Endothelial cell (in vitro differentiated cells): ENCODE results near the genes DEFB132 and SOX12.

DNA sequence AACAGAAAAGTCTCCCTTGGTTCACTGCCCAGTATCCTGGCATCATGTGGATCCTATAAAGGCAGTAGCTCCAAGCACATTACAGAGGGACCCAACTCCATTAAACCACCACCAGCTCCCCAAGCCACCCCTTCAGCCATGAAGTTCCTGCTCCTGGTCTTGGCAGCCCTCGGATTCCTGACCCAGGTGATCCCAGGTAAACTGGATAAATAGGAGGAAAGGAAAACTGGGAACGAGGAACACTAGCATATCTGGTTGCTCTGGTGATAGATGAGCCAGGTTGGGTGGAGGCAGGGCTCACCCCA is at the start of gene DEFB132:
Gene DEFB132 (plus strand): TSS at position 84 of the 305 bp plus-strand sequence.
- PRO-cap = no peak

DNA sequence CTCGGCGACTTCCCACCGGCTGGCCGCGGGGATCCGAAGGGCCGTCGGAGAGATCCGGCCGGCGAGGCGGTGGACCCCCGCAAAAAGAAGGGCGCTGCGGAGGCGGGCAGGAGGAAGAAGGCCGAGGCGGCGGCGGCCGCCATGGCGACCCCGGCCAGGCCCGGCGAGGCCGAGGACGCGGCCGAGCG is 366 bp downstream of the ZCCHC3 start:
- PRO-cap = no peak

DNA sequence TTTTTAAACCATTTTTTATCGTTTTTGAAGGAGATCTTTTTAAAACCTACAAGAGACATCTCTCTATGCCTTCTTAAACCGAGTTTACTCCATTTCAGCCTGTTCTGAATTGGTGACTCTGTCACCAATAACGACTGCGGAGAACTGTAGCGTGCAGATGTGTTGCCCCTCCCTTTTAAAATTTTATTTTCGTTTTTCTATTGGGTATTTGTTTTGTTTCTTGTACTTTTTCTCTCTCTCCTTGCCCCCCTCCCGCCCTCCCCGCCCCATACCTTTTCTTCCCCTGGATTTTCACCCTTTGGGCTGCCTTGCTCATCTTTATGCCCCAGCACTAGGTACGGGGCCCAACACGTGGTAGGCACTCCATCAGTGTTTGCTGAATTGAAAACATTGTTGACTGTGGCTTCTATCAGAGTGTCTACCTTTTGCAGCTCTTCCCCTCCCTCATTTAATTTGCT is 1.5 kb downstream of the ZCCHC3 start:
- PRO-cap = no peak

- PRO-cap = no peak
Measured at GRCh38 chr20:299320-300158, 2.2 kb downstream of the ZCCHC3 start.

DNA sequence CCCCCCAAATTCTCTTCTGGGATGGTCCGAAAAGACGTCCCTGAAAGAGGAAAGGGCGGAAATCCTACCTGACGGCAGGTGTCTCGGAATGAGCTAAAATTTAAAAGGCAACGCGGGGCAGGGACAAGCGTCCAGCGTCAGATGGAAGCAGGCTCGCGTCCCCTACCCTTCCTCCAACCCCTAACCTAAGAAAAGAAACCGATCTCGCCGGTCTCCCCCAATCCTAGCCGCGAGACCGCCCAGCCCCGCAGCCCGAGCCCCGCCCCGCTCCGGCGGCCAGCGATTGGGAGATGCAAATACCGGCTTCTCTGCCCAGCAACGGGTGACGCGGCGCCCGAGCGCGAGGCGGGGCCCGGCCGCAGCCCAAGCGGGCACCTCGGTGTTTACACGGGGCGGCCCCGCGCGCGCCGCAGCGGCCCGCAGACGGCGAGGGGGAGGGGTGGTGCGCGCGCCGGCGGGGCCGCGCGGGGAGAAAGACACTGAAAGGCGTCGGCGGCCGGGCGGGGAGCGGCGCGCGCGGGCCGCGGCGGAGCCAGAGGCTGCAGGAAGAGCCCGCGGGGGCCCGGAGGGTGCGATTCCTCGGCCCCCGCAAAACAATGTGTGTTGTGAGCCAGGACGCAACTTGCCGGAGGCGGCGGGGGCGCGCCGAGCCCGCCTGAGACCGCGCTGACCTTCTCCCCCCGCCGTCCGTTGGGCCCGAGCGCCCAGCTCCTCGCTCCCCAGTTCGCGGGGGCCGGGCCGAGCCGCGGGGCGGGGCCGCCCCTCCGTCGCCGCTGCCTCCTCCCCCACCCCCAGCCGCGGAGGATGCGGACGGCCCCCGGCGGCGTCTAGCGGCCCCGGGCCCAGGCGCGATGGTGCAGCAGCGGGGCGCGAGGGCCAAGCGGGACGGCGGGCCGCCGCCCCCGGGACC is at the start of gene SOX12:
Gene SOX12 (plus strand): TSS at position 479 of the 910 bp plus-strand sequence.
- PRO-cap = bidirectional peak, plus-strand start at position 479 of the sequence, minus-strand start at position 196 of the sequence; bidirectional peak, plus-strand start at position 722 of the sequence, minus-strand start at position 711 of the sequence

DNA sequence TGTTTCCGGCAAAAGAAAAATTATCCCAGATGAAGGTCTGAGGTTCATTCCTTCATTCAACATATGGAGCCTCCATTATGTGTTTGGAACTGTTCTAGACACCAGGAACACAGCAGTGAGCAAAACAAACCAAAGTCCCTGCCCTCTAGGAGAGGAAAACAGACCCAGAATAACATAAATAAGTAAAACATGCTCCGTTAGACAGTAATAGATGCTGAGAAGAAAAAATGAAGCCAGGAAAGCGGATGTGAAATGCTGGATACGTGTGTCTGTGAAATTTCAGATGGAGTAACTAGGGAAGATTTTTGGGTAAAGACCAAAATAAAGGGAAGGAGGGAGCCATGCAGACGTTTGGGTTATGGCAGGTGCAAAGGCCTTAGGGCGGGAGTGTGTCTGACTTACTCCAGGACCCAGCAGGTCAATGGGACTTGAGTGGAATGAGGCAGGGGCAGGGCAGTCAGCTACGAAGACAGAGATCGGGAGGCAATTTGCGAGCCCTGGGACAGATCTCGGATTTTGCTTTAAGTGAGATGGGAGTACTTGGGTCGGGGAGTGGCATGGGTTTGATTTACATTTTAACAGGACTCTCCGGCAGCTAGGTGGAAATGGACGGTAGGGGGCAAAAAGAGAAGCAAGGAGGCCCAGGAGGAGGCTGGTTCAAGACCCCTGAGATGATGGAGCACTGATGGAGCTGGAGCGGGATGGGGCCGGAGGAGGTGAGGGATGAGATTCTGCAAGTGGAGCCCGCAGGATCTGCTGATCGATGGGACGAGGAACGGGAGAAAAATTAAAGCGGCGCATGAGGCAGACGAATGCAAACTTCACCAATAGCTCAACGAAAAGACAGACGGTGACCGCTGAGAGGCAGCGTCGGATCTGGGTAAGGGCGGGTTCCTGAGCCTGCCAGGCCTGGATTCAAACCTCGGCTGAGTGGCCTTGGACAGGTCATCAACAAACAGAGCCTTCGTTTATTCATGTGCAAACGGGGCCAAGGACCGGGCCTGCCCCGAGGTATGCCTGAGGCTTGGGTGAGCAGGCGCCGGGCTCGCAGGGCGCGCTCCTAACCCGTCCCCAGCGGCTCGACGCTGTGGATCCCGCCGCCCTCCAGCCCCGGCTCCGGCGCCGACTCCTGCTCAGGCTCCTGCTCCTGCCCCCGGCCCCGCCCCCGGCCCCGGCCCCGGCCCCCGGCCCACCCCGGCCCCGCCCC is 904 bp upstream of the RBCK1 start:
- PRO-cap = bidirectional peak, plus-strand start outside the sequence, minus-strand start at position 1,131 of the sequence

- PRO-cap = no peak
Measured at GRCh38 chr20:653858-654355, 907 bp upstream of the SRXN1 start.

GRCh38 chr20:671424-671798 is 4.2 kb downstream of the SCRT2 start:
- PRO-cap = no peak

- PRO-cap = no peak
Measured at GRCh38 chr20:846883-847515, 13.5 kb downstream of the FAM110A start.

DNA sequence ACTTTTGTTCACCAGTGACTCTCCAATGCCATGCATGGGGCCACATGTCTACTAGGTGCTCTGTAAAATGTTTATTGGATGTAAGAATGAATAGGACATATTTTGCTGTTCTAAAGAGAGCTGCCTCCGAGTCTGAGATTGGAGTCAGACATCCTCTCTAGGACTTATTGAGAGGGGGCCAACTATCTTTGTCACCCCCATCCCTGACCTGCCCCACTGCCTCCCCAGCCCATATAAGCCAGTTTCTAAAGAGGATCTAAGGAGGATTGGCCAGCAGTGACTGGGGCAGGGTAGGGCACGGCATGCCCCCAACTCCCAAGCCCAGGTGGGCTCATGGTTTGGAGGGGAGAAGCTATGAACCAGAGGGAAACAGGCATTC is 16.6 kb downstream of the RSPO4 start:
- PRO-cap = no peak

GRCh38 chr20:1156343-1156611 is 28.5 kb downstream of the TMEM74B start:
- PRO-cap = no peak

DNA sequence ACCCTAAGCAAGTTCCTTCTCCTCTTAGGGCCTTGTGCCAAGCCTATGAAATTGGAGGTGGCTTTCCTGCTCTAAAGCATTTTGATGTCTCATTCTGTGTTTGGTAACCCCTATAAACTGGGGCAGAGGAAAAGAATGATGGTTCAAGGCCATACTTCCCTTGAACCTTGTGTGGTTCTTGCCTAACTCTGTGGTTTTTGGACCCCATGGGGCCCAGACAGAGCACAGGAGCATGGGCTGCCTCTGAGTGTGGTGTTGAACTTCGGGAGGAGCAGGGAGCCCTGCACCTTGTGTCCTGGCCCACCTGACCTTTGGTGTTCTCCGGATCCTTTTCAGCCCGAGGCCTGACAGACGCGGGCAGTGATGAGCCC is 18.9 kb downstream of the TMEM74B start:
- PRO-cap = no peak

DNA sequence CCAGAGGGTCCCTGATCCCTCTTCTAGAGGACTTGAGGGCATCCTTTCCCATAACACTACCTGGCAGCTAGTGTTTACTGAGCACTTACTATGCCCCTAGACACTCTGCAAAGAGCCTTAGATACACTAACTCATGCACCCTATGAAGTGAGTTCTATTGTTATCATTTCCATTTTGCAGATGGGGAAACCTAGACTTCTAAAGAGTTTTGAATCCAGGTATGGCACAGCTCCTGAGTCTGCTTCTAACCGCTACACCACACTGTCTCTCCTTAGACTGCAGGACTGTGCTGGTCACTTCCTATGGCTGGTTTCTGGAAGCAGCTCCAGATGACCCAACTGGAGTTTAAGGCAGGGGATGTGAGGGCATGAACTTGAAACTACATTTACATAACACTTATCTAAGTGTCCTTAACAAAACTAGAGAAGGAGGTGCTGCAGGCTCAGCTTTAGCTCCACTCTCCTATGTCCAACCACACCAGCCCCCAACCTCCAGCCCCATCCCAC is 2.2 kb upstream of the NSFL1C start:
- PRO-cap = no peak

DNA sequence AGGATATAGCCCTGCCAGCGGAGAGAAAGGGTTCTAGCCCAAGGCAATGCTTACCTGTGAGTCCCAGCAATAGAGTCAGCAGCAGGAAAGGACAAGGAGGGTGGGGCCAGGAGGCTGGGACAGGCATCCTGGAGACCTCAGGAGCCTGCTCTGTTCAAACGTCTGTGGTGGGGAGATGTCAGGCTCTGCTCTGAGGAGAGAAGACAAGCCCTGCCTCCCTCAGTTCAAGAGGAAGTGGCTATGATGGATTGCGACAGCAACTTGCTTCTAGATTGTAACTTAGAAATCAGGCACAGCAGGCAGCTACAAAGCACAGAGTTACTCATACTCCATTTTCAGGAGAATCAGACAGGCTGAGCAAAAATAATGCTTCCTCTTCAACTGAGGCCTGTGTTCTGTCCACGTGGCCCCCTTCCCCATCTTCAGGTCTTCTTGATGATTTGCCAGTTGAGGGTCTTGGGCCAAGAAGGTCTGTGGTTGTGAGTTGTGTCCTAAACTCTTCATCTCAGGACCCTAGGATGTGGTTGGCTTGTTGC is 31.1 kb upstream of the SIRPD start:
- PRO-cap = no peak

DNA sequence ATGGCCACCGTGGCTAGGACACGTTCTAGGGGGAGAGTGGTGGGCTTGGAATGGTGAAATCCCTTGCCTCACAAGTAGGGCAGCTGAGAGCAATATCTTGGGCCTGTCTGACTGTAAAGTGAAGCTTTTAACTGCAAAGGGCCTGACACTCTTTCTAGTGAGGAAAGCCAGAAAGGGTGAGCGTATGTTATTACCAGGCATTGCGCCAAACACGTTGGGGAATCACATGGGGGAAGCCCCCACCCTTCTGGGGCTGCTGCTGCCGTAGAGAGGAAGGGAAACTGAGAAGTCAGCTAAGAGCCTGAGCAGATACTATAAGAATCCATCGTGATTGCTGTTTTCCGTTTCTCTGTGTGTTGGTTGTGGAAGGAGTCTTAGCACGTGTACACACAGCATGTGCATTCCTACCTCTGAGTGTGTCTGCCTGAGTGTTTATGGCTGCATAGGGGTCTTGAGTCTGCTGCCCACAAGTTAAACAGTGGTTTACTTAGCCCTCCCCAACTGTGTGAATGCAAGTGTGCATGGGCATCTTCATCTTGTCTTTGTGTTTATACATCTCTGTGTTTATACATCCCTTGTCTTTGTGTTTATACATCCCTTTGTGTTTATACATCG is 50.4 kb upstream of the SIRPA start:
- PRO-cap = no peak

DNA sequence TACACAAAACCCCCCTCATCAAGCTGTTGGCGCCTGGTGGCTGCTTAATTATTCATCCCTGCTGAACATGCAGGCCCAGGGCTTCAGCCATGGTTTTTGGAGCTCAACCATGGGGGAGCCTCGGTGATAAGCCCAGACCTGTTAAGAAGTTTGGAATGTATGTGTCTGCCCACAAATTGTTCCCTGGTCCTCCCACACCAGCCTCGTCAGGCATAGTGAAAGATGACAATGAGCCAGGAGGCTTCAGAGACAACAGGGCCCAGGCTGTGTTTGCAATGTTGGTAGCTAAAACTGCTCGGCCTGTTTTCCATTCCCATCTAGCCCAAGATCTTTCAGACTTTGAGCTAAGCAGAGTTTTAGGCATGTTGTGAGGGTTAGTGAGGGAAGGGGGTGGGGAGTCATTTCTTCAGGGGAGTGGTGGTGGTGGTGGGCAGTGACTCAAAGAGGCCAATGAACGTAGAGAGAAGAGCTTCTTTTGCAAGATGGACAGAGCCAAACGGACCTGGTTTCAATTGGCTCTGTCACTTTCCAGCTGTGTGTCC is 34.7 kb upstream of the SIRPA start:
- PRO-cap = no peak

DNA sequence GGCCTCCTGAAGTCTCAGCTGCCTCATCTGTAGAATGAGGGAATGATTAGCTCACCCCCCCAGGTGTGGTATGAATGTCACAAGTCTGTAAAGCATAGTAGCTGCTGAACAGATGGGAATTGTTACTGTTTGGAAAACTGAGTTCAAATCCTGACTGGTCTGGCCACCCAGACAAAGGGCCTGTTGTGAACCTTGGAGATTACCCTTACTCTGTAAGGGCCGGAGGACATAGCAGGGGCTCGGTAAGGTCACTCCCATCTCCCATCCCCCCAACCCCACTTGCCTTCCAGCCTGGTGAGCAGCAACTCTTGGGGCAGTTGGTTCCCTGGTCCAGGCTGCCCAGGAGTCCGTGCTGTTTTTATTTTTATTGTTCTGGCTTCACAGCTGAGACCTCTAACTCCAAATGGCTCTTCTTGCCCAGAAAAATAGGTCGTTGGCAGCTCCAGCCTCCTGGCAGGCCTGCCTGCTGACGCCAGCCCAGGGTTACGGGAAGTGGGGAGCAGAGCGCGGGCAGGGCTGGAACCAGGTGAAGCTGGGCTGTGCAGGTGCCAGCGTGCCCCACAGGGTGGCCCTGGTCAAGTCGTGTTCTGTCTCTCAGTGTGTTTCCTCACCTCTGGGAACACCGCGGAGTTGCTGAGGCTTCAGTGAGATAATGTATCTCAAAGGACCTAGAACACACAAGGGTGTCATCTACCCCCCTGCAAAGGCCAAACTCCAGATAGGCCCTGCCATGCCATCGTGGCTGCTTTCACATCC is 4.5 kb upstream of the SIRPA start:
- PRO-cap = no peak

- PRO-cap = no peak
Measured at GRCh38 chr20:1891966-1893033, 2.9 kb upstream of the SIRPA start.

DNA sequence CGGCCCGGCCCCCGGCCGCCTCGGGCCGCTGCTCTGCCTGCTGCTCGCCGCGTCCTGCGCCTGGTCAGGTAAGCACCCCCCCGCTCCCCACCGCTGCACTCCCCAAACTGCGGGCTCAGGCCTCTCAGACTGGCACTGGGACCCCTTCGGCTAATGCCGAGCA is 133 bp downstream of the SIRPA start:
- PRO-cap = no peak

GRCh38 chr20:1946573-1947681 is 46.9 kb downstream of the PDYN start:
- PRO-cap = no peak